Metanephros (tissue), 2 donors: ENCODE measurements around a stretch of chr17.

- RAMPAGE, long total RNA: no peak
Measured at GRCh38 chr17:45106257-45106456, 26.2 kb downstream of the PLCD3 start.

DNA sequence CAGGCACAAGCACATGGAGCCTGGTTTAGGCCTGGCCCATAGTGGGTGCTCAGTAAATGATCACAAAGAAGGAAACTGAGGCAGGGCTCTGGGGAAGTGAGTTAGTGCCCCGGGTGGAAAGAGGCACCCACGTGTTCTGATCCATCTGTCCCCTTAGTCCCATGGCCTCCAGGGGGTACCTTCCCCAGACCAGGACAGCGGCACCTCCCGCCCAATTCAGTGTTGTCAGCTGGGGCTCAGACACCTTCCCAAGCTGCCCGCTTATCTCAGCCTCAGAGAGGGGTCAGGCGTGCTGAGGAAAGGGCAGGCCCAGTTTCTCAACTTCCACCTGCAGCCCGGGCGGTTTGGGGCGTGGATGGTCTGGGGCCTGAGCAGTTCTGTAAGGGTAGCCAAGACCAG, 5.2 kb downstream of the PLCD3 start:
- RAMPAGE, long total RNA: no peak

DNA sequence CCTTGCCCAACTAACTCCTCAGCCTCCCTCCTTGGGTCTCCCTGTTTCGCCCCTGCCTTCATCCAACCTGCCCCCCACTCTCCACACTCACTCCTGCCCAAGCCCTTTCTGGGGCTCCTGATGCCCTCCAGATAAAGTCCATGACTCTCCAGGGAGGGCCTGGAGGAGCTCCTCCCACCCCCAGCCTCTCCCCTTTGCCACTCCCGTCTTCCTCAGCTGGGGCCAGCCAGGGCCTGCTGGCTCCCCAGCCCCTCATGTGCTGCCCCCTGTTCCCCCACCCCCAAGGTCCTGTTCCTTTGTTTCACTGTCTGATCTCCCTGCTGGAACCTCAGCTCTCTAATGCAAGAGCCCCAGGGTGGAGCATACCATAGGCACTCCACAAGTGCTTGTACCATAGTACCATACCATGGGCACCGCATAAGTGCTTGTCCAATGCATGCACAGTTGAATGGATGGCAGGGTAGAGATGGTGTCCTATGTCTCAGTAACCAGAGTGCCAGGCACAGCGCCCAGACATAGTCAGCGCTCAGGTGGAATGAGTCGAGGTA, 1.6 kb downstream of the PLCD3 start:
- RAMPAGE, long total RNA: no peak

DNA sequence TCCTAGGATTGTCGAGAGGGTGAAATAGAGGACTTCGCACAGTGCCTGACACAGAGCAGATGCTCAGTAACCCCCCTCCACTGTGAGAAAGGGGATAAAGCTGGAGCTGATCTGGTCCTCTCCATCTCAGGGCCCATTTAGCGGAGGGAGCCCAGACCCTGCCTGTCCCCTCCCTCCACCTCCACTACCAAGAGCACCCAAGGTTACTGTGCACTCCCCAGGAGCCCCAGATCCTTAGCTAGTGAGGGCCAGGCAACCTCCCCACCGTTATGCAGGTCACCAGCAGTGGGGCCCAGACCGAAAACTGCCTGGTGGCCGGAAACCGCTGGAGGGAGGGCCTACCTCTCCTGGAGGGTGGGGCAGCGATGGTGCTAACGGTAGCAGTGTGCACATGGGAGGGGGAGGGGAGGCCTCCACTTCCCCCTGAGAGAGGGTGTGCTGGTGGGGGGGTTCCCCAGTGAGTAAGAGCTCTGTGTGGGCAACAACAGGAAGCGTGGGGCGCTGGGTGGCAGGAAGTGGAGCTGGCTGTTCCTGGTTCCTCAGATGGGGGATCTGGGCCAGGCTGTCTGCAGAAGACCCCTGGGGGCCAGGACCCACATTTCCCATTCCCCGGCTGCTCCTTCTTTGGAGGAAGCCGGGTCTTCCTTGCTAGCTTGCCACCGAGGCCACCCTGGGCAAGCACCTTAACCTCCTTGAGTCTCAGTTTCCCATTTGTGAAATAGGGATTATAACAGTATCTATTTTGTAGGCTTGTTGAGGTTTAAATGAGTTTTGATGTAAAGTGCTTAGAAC, 4.4 kb downstream of the FMNL1 start:
- RAMPAGE, long total RNA: no peak

DNA sequence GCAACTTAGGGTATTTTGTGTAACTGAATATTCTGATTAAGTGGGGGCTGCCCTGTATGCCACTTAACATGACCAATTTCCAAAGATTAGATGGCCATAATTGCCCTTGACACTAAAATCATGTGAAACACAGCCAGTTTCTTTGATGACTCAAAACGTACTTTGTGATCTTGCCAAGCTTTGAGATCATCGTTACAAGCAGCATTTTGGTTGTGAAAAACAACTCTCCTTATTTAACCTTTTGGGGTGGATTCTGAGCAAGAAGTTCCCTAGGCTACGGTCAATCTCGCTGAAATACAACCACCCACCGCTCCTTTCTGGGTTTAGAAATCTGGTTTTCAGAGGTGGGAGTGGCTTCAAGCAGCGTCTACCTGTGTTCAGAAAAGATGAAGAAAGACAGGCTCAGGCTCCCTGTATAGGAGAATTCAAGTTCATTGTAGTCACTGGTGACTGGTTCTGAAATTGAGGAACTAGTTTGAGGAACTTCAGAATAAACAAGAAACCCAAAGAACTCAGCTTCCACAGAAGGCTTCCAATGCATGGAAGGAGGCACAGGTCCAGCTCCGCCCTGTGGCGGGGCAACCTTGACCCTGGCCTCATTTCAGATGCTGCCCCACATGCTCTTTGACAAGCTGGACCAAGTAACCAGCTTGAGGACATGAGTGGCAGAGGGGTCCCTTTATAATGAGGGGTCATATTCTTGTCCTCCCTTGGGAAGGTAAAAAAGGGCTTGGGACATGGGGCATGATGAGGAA, 9.3 kb downstream of the MAP3K14 start:
- RAMPAGE, long total RNA: no peak

GRCh38 chr17:45310376-45311307, 6.2 kb downstream of the MAP3K14 start:
- RAMPAGE, long total RNA: no peak

- RAMPAGE, long total RNA: no peak
Measured at GRCh38 chr17:45380398-45380698, 52.3 kb downstream of the ARHGAP27 start.

- RAMPAGE, long total RNA: no peak
Measured at GRCh38 chr17:45408570-45409428, 23.9 kb downstream of the ARHGAP27 start.

DNA sequence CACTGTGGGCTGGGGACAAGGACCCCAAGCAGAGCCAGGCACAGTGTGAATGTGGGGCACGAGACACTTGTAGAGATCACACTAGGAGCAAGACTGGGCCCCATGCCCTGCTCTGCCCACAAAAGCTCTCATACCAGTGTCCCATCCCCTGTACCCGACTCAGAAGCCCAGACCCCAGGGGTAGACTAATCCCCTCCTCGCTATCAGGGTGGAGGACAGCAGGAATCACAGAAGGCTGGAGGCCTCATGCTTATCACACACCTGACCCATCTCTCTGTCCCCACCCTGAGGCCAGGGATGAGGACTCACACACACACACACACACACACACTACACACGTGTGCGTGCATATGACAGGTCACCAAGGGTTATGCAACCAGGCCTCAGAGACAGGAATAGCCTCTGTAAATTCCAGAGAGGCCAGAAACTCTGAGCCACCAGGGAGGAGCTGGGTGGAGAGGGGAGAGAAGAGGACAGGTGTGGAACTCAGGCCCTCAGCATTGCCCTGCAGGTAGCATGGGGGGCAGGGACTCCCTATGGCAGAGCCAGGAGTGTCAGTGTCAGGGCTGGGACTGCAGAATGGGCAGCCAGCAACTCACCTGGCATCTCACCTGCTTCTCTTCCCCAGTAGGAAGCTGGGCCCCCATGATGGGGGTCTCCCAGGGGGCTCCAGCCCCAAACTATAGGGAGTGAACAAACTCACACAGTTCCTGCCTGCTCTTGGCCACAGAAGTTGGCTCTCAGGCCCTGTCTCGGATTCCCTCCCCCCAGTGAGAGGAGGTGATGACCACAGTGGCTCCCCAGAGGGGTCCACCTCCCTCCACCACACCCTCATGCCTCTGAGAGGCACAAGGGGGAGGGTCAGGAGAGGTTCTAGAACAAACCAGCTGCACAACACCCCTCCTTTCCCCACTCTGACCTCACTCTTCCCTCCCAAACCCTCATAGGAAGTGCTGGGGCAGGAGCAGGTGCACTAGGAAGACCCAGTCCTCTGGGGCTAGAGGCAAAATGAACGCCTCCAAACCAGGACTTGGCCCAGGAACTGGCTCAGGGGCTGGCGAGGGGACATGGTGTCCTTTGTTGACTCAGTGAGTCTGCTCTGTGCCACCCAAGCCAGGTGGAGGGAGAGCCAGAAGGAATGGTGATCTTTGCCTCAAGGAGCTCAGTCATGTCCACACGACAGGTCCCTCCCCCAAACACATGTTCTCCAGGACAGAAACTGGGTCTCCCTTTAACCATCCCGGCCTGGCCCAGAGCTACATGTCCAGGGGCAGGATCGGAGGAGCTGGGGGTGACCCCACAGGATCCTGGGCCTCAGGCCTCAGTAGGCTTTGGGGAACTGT, 20.7 kb downstream of the ARHGAP27 start:
- RAMPAGE, long total RNA: no peak

GRCh38 chr17:45490089-45490622, 365 bp downstream of the PLEKHM1 start:
- RAMPAGE, long total RNA: no peak

GRCh38 chr17:46033225-46033840, 34.3 kb downstream of the STH start:
- RAMPAGE, long total RNA: no peak

GRCh38 chr17:46039520-46039842, 40.4 kb downstream of the STH start:
- RAMPAGE, long total RNA: no peak

- RAMPAGE, long total RNA: no peak
Measured at GRCh38 chr17:46135920-46136251, 57.3 kb downstream of the KANSL1 start.

GRCh38 chr17:46136799-46137702, 56.2 kb downstream of the KANSL1 start:
- RAMPAGE, long total RNA: no peak

DNA sequence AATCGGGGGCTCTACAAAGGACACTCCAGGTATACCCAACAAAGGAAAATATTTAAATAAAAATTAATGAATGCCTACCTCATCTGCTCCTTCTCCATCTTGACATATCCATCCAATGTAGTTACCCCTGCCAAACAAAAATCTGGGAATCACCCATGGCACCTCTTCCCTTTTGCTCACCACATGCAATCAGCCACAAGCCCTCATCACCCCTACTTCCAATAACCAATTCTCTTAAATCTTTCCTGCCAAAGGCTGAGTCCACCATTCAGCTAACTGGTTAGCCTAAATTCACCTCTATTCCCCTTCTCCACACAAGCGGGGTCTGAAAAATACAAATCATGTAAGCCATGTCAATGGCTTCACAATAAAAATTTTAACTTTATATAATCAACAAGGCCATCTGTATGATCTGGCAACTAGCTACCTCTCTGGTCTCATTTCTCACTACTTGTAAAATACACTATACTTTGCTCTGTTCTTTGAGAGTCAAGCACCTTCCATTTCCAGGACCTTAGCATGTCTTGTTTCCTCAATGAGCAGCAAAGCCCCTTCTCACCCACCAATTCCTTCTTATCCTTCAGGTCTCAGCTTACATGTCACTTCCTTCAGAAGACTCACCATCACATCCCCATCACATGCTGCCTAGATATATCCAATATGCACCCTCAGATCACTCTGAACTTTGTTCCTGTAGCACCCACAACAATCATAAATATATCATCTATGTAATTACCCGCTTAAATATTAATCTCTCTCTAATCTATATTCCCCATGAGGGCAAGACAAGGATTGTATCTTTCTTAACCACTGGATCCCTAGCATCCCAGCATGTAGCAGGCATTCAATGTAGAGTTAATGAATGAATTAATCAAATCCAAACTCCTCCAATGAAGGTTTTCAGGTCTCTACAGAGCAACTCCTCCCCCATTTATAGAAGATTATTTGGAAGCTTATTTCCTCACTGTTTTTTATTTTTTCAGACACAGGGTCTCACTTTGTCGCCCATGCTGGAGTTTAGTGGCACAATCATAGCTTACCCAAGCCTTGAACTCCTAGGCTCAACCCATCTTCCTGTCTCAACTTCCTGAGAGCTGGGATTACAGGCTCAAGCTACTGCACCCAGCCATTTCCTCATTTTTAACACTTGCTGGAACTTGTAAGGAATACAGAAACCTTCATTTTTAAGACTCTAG, 30.4 kb downstream of the KANSL1 start:
- RAMPAGE, long total RNA: no peak

DNA sequence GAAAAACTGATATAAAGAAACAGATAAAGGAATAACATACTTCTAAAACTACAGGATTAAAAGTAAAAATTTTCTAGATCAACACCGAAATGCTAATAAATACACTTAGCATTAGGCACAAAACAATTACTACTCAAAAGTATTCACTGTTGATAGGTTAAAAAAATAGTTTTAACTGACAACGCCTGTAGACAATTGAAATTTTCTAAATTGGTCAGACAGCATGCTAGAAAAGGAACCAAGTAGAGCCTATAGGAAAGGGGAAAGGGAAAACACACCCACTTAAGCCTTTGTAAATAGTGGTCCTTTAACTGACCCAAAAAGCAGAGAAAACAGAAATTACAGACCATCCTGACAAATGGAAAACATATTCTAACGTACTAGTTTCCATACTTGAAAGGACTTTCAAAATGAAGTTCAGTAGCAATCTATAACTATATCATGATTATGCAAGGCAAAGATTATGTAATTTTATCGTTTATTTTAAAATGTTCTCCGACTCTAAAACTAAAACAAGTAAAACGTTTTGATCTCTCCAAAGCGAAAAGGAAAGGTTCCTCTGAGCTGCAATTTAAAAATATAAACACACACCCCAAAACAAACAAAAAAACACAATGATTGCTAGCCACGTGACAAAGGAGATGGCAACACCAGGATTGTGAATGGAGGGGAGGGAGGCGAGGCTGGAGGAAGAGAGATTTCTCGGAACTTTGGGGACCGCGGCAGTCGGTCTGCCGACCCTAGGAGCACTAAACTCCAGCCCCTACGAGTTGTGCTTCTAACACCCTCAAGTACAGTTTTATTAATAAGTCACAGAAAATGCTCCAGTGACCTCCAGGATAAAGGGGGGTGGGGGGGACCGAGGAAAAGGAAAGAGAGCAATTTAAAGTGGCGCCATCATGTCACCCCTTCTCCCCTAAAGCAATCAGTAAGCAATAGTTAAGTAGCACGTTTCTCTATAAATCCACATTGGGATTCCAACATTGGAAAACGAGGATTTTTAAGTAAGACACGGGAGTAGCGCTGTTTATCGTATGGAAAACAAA, 1.7 kb downstream of the KANSL1 start:
- RAMPAGE, long total RNA: no peak

DNA sequence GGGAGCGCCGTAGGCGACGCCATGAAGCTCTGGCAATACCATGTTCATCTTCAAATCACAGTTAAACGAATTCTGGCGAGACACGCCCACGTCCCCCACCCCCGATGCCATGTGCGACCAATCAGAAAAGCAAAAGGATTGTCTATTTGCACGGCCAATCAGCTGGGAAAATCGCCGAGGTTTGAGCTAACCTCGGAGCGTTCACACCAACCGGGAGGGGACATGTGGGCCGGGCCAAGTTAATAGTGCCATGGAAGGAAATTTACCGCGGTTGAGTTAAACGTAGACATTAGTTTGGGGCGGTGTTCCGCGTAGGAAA, 285 bp upstream of the ARL17A start:
- RAMPAGE, long total RNA: no peak

DNA sequence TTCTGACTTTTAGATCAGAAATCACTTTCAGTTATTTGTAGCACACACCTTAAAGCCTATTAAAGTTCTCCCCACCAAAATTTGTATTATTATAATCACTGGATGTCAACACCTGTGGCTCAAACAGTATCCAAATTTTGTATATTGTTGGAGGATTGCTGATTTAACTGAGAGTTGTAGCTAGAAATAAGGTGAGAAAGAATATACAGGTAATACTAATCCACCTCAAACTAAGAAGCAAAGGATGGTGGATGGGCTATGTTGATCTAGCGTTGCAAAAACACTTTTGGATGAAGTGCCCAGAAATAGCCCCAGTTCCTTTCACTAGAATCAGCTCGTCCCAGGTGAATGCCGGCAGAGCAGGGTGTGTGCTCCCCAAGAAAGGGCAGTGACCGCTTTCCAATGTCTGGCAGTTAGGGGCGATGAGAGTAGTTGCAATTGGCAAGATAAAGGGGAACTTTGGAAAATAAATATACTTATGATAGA, 75.3 kb downstream of the NSF start:
- RAMPAGE, long total RNA: no peak

DNA sequence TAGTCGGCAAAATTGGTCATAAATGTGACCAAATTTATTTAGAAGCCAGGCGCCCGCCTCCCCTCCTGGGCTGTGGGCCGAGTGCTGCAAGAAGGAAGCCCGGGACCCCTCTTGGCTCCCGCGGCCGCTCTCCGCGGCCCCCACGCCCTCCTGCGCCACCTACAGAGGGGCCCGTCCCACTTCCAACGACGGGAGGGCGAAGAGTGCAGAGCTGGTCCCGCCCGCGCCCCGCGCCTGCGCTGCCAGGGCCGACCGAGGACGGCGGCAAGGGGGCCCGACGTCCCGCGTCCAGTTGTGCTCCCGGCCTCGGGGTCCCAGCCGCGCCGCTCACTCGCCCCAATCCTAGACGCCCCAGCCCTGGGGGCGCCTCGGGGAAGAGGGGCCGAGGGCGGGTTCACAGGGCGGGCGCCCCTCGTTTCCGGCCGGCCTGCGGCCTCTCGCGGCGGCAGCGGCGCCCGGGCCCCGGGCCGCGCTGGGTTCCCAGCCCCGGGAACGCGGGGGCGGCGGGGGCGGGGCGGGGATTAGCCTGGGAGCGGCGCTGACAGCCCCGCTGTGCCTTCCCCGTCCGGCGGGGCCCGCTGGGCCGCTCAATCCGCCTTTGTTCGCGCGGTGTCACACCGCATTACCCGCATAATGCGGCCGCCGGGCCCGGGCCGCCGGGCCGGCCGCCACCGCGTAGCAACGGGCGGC, 47.3 kb downstream of the WNT3 start:
- RAMPAGE, long total RNA: no peak

DNA sequence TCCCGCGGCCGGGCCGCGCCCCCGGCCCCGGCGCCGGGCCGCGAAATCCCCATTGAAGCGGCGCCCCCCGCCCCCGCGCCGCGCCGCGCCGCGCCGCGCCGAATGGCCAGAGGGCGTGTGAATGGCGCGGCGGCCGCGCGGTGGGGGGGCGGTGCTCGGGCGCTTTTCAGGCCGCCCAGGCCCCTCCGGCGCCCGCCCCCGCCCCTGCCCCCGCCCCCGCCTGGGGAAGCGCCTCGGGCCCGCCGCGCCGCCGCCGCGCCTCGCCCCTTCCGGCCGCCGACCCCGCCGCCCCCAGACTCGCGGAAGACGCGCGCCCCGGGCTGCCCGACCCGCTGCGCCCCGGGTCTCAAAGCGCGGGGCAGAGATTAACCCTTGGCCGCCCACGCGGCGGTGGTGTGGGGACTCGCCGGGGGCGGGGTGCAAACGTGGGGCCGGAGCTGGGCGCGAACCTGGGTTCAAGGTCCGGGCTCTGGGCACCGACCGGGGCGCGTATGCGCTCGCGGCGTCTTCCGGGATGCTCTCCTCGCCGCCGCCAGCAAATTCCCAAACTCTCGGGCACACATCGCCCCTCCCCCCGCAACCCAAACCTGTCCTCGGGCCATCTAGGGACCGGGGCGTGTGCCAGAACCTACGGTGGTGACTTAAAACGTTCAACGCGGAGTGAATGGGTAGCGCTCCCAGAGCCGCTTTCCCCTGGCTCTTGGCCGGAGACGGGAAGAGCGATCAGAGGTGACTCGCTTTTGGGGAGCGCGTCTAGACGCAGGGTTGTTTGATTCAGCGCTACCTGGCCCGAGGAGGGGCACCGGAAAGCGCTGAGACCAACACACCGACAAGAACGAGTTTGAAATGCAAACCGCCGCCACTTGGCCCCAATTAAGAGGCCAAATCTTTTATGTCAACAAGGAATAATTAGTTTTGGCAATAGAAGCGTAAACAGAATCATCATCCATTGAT, 46.5 kb downstream of the WNT3 start:
- RAMPAGE, long total RNA: no peak